A549 (cell line): ENCODE measurements around the genes CCDC33 and CYP11A1.

DNA sequence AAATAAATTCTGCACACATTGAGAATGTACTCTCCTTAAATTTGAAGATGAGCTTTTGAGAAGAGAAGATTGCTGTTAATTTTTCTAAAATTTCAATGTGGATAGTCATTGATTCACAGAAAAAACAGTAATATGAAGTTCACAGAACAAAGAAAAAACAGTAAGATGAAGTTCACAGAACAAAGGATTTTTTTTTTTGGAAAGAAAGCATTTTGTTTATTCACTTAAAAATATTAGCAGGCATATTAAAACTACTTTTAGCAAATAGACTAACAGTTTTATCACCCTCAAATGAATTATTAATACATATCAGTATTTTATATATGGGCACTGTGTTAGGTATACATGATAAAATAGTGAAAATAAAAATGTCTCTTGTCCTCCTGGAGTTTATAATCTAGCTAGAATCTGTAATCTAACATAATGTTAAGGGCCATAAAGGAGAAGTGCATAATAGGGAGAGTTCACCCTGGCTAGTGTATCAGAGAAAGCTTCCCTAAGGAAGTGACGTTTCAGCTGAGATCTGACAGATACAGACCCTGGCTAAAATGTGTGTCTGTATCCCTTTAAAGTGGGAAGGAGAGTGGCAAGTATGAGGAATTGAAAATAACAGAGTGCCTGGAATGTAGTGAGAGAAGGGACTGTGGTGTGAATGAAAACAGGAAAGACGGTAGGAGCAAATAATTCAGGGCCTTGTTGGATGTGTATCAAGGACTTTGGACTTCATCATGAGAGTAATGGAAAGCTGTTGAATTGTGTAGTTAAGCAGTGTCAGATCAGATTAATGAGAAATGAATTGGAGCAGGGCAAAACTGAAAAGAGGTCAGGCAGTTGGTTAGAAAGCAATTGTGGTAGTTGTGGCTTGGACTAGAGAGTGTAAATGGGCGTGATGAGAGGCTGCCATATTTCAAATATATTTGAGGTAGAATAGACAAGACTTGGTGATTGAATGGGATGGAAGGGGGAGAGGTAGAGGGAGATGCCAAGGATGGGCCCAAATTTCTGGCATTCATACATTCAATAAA, 30.4 kb downstream of the NEO1 start:
- PRO-cap: no peak
CAGE:
- cytosol, long polyA plus RNA: no peak
- long polyA plus RNA: no peak
- nucleus, long polyA plus RNA: no peak

- PRO-cap: no peak
CAGE:
- cytosol, long polyA plus RNA: no peak
- long polyA plus RNA: no peak
- nucleus, long polyA plus RNA: no peak
These were observed 80.5 kb downstream of the HCN4 start for GRCh38 chr15:73288095-73288728.

- PRO-cap: no peak
CAGE:
- cytosol, long polyA plus RNA: no peak
- long polyA plus RNA: no peak
- nucleus, long polyA plus RNA: no peak
These were observed 1.5 kb downstream of the CD276 start for GRCh38 chr15:73685569-73686254.

DNA sequence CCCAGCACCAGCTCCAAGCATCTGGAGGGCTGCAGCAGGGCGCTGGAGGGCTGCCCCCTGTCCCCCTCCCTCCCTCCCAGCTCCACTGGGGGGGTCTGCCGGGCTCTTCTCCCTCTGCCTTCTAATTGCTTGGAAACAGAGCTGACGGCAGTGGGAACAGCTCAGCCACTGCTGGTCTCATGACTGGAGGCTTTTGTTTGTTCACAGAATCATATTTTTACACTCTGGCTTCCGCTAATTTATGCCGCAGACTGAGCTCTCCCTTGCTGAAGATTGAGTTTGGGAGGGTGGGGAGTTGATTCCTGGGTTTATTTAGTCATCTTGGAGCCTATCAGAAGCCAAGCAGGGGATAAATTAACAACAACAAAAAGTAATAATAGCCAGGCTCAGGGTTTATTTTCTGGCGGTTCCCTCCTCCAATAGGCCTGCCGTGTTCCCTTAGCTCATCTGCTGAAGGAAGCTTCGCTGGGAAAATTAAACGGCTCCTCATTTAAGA, 51.4 kb upstream of the INSYN1 start:
- PRO-cap: no peak
CAGE:
- cytosol, long polyA plus RNA: no peak
- long polyA plus RNA: no peak
- nucleus, long polyA plus RNA: no peak

DNA sequence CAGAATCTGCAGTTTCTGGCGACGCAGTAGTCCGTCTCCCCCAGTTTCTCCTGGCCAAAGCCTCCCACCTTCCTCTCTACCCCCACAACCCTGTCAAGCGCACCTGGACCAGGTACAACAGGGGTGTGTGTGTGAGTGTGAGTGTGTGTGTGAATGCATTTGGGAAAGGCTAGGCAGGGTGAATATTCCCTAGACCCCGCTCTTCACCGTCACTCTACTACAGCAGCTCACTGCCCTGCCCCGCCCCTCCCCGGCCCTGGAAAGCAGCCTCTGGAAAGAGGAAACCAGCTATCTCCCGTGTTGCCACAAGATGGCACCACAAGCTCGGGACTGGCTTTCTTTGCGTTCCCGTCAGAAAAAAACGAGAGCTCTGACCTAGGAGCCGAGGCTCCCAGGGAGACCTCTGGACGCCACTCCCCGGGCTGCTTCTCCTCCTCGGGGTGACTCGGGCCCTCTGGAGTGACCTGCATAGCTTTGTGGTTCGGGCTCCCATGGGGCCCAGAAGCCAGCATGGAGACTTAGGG, 19.2 kb downstream of the STOML1 start:
- PRO-cap: no peak
CAGE:
- cytosol, long polyA plus RNA: no peak
- long polyA plus RNA: no peak
- nucleus, long polyA plus RNA: no peak

- PRO-cap: no peak
CAGE:
- cytosol, long polyA plus RNA: no peak
- long polyA plus RNA: no peak
- nucleus, long polyA plus RNA: no peak
These were observed 2.2 kb downstream of the STRA6 start for GRCh38 chr15:74200293-74200861.

- PRO-cap: no peak
CAGE:
- cytosol, long polyA plus RNA: no peak
- long polyA plus RNA: no peak
- nucleus, long polyA plus RNA: no peak
These were observed 1.5 kb downstream of the STRA6 start for GRCh38 chr15:74200976-74201659.

GRCh38 chr15:74235869-74236458, at the start of gene CCDC33:
TSS of gene CCDC33 (plus strand) at chr15:74236326.
- PRO-cap: no peak
CAGE:
- cytosol, long polyA plus RNA: no peak
- long polyA plus RNA: no peak
- nucleus, long polyA plus RNA: no peak

- PRO-cap: no peak
CAGE:
- cytosol, long polyA plus RNA: no peak
- long polyA plus RNA: no peak
- nucleus, long polyA plus RNA: no peak
These were observed 4.0 kb downstream of the CCDC33 start for GRCh38 chr15:74239988-74240706.

GRCh38 chr15:74367385-74368264, at the start of gene CYP11A1:
TSS of gene CYP11A1 (minus strand) at chr15:74367646.
- PRO-cap: no peak
CAGE:
- cytosol, long polyA plus RNA: no peak
- long polyA plus RNA: no peak
- nucleus, long polyA plus RNA: no peak

GRCh38 chr15:74389179-74390173, 22.0 kb upstream of the CYP11A1 start:
- PRO-cap: no peak
CAGE:
- cytosol, long polyA plus RNA: no peak
- long polyA plus RNA: no peak
- nucleus, long polyA plus RNA: no peak

DNA sequence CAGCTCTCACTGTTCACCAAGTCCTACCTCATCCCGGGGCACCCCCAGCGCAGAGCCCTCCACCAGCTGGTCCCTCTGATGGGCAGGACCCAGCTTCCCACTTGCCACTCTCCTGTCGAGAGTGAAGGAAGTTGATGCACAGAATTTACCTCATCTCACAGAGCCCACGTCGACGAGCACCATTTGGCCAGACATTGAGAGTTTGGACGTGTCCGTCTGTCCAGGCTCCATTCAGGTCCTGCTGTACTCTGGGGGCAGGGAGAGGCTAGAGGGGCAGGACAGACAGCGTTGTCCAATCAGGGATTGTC, 20.0 kb upstream of the CLK3 start:
- PRO-cap: no peak
CAGE:
- cytosol, long polyA plus RNA: no peak
- long polyA plus RNA: no peak
- nucleus, long polyA plus RNA: no peak

- PRO-cap: bidirectional peak, plus-strand start at chr15:74598502, minus-strand start at chr15:74598295
CAGE:
- cytosol, long polyA plus RNA: no peak
- long polyA plus RNA: no peak
- nucleus, long polyA plus RNA: no peak
These were observed 17.3 kb upstream of the CLK3 start for GRCh38 chr15:74597933-74599198.

DNA sequence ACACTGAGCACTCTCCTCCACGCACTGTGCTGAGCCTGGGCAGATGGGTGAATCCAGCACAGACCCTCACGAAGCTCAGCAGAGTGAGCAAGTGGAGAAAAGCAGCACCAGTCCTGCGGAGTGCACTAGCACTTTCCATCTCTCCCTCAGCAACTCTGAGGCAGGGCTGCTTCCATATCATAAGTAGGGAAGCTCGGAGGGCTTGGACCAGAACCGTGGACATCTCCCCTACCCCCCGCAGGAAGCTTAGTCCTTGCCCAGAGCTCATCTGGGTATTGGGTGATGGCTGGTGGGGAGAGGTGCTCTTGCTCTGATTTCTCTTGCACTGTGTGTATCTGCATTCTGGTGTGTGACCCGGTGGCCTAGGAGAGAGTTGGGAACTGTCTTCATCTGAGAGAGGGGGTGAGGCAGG, 9.7 kb downstream of the CLK3 start:
- PRO-cap: no peak
CAGE:
- cytosol, long polyA plus RNA: no peak
- long polyA plus RNA: no peak
- nucleus, long polyA plus RNA: no peak

DNA sequence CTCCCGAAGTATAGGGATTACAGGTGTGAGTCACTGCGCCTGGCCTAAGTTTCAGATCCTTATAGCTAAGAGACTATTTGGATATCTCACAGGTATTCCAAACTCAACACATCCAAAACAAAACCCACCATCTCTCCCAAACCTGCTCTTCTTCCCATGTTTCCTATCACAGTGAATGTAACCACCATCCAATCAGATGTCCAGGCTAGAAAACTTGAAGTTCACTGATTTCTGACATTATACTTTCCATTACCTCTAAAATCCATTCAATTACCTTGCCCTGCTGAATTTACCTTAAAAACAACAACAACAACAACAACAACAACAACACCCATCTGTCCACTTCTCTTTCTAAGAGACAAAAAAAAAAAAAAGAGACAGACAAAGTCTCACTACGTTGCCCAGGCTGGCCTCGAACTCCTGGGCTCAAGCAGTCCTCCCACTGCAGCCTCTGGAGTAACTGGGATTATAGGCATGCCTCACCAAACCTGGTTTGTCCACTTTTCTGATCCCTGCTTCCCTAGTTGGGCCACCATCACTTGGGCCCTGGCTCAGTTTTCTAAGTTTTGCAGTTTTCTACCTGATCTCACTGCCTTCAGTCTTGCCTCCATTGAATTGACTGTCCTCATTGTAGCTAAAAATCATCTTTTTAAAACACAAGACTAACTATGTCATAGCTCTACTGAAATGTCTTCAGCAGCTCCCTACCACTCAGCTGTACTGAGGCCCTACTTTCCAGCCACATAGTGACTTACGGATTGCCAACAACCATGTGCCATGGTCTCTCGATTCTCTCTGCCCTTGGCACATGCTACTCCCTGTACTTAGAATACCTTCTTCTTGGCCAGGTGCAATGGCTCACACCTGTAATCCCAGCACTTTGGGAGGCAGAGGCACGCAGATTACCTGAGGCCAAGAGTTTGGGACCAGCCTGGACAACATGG, 23.2 kb downstream of the CLK3 start:
- PRO-cap: no peak
CAGE:
- cytosol, long polyA plus RNA: no peak
- long polyA plus RNA: no peak
- nucleus, long polyA plus RNA: no peak

- PRO-cap: no peak
CAGE:
- cytosol, long polyA plus RNA: no peak
- long polyA plus RNA: no peak
- nucleus, long polyA plus RNA: no peak
These were observed 27.8 kb downstream of the CLK3 start for GRCh38 chr15:74643303-74643969.

GRCh38 chr15:74725711-74726289, 472 bp upstream of the CYP1A1 start:
- PRO-cap: no peak
CAGE:
- cytosol, long polyA plus RNA: no peak
- long polyA plus RNA: no peak
- nucleus, long polyA plus RNA: no peak

DNA sequence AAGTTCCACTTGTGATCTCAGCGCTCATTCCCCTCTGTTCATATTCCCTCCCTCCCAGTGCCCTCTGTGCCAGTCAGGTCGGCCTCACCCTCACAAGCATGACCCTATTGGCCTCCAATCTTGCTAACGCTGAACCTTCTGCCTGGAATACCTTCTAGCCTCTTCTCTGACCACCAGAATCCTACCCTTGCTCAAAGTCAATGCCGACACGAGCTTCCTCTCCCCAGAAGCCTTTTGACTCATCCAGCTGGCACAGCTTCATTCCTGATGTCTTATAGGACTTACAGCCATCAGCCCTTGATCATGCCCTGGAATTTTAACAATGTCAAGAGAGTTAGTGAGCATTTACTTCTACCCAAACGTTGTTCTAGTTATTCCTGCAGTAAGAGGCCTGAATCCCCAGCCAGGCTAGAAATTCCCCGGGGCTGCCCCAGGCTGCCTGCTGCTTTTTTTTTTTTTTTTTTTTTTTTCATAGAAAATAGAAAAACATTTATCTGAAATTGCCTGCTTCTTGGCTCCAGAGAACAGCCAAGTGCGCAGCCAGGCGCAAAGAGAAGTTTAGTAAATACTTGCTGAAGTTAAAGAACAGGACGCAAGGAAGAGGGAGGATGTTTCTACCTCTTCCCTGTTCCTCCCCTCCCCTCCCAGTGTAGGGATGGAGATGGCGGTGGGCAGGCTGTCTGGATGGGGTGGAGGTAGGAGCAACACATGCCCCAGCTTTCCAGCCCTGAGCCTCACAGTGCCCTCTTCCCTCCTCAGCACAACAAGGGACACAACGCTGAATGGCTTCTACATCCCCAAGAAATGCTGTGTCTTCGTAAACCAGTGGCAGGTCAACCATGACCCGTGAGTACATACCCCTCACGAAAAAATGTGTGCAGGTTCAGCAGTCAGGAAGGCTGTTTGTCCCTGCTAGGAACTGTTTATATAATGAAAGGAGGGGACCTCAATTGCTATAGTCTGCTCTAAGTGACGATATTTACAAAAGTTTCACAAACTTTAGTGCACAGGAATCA, 4.1 kb downstream of the CYP1A2 start:
- PRO-cap: no peak
CAGE:
- cytosol, long polyA plus RNA: no peak
- long polyA plus RNA: no peak
- nucleus, long polyA plus RNA: no peak

GRCh38 chr15:74789318-74789862, 7.5 kb downstream of the CSK start:
- PRO-cap: no peak
CAGE:
- cytosol, long polyA plus RNA: no peak
- long polyA plus RNA: no peak
- nucleus, long polyA plus RNA: no peak

- PRO-cap: no peak
CAGE:
- cytosol, long polyA plus RNA: no peak
- long polyA plus RNA: no peak
- nucleus, long polyA plus RNA: no peak
These were observed 9.9 kb downstream of the CSK start for GRCh38 chr15:74791769-74792182.